WTC11 (cell line): ENCODE measurements around the gene ATP6V1A.

DNA sequence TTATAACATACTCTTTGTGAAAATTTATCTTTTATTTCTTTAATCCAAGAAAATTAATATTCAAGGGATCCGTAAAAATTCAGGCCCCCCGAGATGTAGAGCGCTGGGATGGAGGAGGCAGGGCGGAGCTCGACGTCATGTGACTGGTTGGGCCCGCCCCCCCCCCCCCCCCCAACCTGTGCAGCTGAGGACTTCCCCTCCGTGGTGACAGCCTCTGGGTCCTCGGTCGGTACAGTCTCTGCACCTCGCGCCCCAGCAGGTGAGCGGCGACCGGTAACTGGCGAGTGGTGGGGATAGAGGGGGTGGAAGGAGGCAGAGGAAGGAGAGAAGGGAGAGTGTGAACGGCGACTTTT lies at the start of gene ATP6V1A:
ATP6V1A (plus strand) TSS at position 181 of the 353 bp plus-strand sequence.
- PRO-cap: bidirectional peak, plus-strand start at position 204 of the sequence, minus-strand start at position 141 of the sequence

DNA sequence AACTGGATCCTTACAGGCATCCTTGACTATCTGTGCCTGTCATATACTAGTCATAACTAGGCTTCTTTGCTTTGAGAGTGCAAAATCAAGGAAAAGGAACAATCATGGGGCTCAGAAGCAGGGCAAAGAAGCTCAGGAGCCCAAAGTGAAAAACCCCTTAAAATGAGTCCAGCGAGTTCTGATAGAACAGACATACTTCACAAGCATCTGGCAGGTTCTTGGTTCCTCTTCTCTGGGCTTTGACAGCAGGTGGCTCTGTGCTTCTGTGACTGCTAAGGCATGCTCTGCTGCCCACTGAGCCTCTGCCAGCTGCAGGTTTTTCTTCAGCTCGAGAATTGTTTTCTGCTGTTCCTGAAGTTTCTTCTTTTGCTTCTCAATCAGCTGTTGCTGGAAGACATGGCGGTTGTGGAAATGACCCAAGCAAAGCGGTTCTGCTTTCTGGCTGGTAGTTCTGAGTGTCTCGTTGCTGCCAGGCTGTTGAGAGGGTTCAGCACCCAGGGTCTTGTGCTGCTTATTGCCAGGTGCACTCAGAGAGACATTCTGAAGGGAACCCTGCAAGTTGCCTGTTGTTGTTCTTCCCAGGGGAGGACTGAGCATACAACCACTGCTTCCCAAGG lies 50.9 kb downstream of the CCDC191 start:
- PRO-cap: no peak

DNA sequence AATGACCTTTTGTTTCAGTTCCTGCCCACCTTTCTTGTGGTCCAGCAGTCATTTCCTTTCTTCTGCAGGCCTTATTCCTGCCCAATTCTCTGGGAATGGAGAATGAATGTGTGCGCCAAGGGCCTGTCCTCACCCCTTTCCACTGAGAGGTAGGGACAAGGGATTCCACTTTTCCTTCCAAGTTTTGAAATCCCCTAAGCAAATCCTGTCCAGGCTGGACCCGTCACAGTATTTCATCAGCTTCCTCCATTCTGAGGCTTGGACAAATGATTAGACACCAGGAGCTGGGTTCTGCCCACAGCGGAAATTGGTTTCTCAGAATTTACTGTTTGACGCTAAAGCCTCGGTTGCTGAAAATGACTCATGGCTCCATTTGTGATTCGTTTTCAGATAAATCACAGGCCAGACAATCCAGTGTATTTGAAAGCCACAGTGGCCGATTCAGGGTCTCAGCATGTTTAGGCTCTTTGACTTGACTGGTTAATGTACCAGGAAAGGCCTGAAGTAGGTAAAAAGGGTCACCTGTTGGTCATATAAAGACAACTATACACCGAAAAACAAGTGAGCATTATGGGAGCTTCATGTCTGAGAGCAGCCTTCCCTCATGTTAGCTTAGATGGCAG lies 15.9 kb downstream of the ZNF80 start:
- PRO-cap: no peak

DNA sequence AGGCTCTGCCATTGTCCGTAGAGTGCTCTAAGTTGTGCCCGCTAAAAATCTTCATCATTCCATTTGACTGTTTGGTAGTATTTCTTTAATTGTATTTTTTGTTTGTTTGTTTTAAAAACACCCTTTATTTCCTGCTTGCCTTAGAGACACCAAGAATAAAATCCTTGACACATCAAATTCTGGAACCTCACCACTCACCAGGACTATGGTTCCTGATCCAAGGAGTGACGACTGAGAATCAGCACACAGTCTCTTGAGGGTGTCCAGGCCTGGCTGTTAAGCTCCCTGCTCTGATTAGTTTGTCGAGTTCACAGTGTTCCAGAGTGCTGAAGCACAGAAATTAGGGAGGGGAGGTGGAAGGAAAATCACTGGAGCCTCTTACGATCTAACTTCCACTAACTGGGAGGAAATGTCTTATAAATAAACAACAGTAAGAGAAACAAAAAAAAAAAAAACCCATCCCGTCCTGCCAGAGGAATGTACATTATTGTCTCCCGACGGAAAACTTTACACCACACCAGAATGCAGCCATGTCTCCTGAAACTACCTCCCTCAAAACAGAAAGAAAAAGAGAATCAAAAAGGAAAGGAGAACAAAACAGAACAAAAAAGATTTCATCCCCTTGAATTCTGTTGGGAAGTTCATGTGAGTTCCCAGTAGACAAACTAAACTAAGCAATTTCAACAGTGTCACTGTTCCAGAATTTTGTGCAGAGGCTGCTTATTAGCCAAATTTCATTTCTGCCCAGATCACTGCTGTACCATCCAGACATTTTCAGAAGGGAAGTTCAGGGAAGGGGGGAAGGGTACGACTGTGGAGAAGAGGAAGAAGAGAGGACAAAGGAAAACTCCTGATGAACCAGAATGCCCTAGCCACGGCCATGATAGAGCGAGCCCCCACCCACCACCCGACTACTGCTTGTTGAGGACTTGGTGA lies 330.4 kb downstream of the TIGIT start:
- PRO-cap: no peak

- PRO-cap: no peak
These were observed 365.4 kb downstream of the TIGIT start for GRCh38 chr3:114658973-114659804.

DNA sequence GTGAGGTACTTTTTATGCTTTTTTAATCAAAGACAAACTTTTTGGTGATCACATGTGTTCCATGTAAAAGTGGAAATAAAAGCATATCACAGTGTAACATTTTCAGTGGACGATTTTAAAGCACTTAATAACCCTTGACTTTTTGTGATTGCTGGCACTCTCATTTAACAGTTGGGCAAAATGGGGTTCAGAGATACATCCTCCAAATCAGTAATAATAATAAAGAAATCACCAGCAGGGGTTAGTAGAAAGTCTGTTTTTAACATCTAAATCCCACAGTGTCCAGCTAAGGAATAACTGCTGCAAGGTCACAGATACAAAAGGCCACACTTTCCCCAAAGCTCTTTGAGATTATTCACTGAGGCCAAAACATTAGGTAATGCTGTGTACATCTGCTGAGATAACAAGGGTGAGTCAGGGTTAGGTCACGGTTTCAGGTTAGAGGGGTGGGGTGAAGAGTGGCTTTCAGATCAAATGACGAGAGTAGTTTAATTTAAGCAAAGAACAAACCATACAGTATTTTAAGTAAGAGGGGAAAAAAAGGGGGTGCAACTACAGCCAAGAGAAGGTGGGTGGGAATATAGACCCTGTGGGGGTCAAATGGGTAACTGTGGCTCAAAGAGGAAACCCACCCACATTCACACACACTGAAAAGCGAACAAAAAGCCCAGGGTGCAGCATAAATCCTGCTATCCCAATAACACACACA lies 412.7 kb downstream of the TIGIT start:
- PRO-cap: no peak

GRCh38 chr3:114718384-114718596 lies 424.5 kb downstream of the TIGIT start:
- PRO-cap: no peak

GRCh38 chr3:114774867-114775429 lies 372.1 kb downstream of the ZBTB20 start:
- PRO-cap: no peak

DNA sequence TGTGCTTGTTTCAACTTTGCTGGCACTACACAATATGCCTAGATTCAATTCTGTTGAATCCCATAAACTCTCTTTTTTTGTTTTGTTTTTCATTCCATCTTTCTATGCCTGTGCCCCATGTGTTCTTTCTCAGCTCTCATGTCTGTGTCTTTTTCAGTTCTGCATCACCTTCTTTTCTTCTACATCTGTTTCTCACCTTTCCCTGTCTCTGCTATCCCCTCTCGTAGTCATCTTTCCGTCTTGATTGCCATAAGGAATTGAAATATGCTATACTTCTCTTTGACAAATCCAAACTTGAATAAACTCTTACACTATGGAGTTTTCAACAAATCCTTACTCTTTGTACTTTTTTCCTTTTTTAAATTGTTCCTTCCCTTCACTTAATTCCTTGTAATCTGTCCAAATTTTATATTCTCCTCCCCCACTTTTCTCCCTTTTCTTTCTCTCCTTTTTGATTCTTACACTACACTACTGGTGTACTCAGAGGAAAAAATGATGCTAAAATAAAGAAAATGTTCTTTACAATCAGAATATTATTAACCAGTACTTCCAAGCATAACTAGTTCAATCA lies 123.7 kb downstream of the ZBTB20 start:
- PRO-cap: no peak

DNA sequence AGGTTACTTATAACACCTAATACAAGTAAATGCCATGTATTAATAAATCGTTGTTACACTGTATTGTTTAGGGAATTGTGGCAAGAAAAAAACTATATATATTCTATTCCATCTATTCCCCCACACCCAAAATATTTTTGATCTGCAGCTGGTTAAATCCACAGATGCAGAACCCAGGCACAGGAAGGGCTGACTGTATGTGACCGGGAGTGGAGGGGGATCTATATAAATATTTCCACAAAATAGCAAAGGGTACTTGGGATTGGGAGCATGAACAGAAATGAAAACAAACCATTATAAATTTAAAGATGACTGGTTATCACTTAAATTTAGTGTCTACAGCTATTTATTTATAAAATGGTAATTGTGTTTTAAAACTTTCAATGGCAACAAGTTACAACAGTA lies 1.6 kb downstream of the ZBTB20 start:
- PRO-cap: no peak

GRCh38 chr3:115512326-115513749 lies 110.5 kb upstream of the GAP43 start:
- PRO-cap: bidirectional peak, plus-strand start at chr3:115512769, minus-strand start at chr3:115512624; bidirectional peak, plus-strand start at chr3:115513144, minus-strand start at chr3:115513152

- PRO-cap: no peak
These were observed 831.4 kb upstream of the LSAMP start for GRCh38 chr3:117276703-117277122.

GRCh38 chr3:117738487-117738908 lies 1293.2 kb upstream of the LSAMP start:
- PRO-cap: no peak

DNA sequence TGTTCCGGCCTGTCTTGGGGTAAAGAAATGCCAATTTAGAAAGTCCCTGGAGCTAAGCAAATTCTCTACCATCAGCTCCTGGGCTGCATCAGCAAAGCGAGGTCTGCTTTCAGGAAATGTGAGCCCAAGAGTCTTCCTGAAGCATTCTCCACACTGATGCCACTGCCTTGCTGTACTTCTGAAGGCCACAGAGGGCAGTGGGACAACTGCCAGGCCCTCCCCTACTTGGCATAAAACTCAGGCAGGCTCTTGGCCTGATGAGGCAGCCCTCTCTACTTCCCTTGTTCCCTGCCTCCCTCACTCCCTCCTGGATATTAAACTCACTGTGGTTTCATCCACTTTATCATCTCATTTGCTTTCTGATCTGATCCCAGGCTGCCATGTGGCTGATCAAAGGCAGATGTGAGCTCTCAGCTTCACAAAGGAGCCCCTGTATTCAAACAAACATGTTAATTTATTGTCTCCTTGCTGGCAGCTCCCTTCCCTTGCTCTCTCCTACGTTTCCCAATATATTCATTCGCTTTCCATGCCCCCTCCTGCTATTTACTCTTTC lies 533.5 kb downstream of the IGSF11 start:
- PRO-cap: no peak

DNA sequence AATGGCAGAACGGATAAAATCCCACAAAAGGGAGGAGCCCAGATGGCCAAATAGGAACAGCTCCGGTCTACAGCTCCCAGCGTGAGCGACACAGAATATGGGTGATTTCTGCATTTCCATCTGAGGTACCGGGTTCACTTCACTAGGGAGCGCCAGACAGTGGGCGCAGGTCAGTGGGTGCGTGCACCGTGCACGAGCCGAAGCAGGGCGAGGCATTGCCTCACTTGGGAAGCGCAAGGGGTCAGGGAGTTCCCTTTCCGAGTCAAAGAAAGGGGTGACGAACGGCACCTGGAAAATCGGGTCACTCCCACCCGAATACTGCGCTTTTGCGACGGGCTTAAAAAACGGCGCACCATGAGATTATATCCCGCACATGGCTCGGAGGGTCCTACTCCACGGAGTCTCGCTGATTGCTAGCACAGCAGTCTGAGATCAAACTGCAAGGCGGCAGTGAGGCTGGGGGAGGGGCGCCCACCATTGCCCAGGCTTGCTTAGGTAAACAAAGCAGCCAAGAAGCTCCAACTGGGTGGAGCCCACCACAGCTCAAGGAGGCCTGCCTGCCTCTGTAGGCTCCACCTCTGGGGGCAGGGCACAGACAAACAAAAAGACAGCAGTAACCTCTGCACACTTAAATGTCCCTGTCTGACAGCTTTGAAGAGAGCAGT lies 10.6 kb upstream of the IGSF11 start:
- PRO-cap: no peak

GRCh38 chr3:119322333-119322900 lies 28.2 kb downstream of the ARHGAP31 start:
- PRO-cap: bidirectional peak, plus-strand start at chr3:119322669, minus-strand start at chr3:119322588; bidirectional peak, plus-strand start at chr3:119322861, minus-strand start at chr3:119322705

GRCh38 chr3:119455635-119456321 lies 7.6 kb downstream of the TMEM39A start:
- PRO-cap: no peak

DNA sequence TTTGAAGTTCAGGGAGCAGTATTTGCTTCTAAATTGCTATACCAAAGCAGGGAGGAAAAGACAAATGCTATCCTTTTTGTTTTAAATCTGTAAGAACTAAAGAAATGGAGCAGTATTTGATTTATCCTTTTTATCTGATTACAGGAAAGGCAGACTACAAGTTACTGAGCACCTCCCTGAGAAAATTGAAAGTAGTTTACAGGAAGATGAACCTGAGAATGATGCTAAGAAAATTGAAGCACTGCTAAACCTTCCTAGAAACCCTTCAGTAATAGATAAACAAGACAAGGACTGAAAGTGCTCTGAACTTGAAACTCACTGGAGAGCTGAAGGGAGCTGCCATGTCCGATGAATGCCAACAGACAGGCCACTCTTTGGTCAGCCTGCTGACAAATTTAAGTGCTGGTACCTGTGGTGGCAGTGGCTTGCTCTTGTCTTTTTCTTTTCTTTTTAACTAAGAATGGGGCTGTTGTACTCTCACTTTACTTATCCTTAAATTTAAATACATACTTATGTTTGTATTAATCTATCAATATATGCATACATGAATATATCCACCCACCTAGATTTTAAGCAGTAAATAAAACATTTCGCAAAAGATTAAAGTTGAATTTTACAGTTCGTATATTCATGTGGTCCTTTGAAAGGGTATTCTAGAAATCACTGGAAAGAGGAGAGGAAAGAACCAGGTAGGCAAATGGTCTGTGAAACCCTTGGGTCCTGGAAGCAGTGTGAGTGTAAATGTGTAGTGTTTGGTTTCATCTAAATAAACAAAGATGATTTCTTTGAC lies 25.3 kb downstream of the TIMMDC1 start:
- PRO-cap: no peak

- PRO-cap: no peak
These were observed 30.0 kb downstream of the POPDC2 start for GRCh38 chr3:119630084-119631169.

GRCh38 chr3:120102434-120103264 lies 8.4 kb upstream of the GSK3B start:
- PRO-cap: no peak